HepG2 (cell line): Measurements from ENCODE around the gene C6orf58.

- RRBS, 2 experiments: no CpG with 5 or more reads among the region's 6 CpGs
CAGE:
- cytosol, long polyA minus RNA: no peak
- cytosol, long polyA plus RNA: no peak
- long polyA plus RNA: no peak
- nucleus, long polyA minus RNA: no peak
- nucleus, long polyA plus RNA: no peak
These were observed 12.1 kb upstream of the HDDC2 start for GRCh38 chr6:125313954-125314236.

DNA sequence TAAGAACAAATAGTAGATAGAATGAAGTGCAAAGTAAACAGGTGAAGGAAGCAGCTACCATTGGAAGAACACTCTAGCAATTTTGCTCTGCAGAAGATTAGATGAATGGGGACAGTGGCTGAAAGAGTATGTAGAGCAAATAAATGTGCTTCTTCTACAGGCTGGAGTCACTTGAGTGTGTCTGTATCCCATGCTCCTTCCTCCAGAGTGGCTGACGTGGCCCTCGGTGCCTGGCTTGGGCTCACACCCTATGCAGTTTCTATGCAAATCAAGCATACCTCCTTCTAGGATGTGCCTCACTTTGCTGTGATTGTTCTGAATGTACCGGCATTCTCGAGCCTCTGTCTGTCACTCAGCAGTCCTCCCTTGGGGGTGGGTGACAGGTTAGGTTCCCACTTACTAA lies 55.0 kb upstream of the HDDC2 start:
- RRBS, 2 experiments: no CpG with 5 or more reads among the region's 4 CpGs
CAGE:
- cytosol, long polyA minus RNA: no peak
- cytosol, long polyA plus RNA: no peak
- long polyA plus RNA: no peak
- nucleus, long polyA minus RNA: no peak
- nucleus, long polyA plus RNA: no peak

DNA sequence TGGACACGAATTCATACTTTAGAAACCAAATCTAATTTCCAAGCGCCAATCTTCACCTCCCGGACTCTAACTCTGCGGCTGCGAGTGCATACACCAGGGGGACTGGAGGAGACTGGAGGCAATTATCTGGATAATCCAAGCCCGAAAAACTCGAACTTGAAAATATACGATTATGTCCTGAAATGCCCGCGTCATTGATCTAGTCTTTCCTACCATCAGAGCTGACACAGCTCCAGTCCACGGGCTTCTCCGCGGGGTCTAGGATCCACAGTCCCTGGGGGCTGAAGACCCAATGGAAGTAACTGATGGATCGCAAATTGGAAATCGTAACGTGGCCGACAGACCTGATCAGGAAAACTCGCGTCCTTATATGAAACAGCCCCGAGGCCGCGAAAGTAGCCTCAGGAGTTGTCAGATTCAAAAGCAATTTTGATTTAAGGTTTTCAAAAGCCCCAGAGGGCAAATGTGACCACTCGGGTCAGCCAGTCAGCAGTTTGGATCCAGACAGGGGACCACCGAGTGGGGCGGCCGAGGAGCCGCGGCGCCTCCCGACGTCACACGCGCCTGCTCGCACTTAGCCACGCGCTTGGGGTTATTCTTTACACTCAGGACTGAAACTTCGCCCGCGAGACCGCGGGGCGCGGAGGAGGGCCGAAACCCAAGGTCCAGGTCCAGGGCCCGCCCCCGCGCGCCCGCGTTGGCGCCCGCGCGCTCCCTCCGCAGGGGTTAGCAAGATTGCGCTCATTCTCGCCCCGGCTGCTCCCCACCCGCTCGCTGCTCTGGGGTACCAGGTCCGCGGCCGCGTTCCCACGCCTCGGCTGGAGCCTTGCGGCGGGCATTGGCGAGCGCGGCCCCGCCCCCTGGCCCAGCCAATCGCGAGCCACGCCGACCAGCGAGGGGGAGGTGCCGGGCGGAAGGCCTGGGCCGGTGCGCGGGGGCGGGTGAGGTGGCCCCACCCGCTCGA lies 535 bp upstream of the HEY2 start:
- RRBS, 2 experiments: 2% methylated on average over 6 of the region's 85 CpGs
CAGE:
- cytosol, long polyA minus RNA: no peak
- cytosol, long polyA plus RNA: no peak
- long polyA plus RNA: no peak
- nucleus, long polyA minus RNA: no peak
- nucleus, long polyA plus RNA: no peak

- RRBS, 2 experiments: no CpG with 5 or more reads among the region's 2 CpGs
CAGE:
- cytosol, long polyA minus RNA: no peak
- cytosol, long polyA plus RNA: no peak
- long polyA plus RNA: no peak
- nucleus, long polyA minus RNA: no peak
- nucleus, long polyA plus RNA: no peak
These were observed 14.8 kb downstream of the HEY2 start for GRCh38 chr6:125764195-125764695.

DNA sequence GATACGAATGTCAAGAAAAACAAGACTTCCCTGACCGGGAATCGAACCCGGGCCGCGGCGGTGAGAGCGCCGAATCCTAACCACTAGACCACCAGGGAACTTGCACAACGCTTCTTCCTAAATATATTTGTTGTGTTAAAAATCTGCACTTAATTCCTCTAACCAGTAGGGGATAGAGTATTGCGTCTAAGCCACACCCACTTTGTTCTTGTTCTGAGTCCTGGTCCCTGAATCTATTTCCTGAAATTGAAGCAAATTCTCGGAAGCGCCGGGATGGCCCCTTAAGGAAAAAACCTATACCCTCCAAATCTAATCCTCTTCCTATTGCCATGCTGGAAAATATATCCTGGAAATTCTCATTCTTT lies 10.6 kb upstream of the NCOA7 start:
- RRBS, 2 experiments: no CpG with 5 or more reads among the region's 14 CpGs
CAGE:
- cytosol, long polyA minus RNA: no peak
- cytosol, long polyA plus RNA: no peak
- long polyA plus RNA: no peak
- nucleus, long polyA minus RNA: no peak
- nucleus, long polyA plus RNA: no peak

- RRBS, 2 experiments: no CpG with 5 or more reads among the region's 8 CpGs
CAGE:
- cytosol, long polyA minus RNA: no peak
- cytosol, long polyA plus RNA: no peak
- long polyA plus RNA: no peak
- nucleus, long polyA minus RNA: no peak
- nucleus, long polyA plus RNA: no peak
These were observed 860 bp downstream of the NCOA7 start for GRCh38 chr6:125791531-125792109.

- RRBS, 2 experiments: no CpG with 5 or more reads among the region's 4 CpGs
CAGE:
- cytosol, long polyA minus RNA: no peak
- cytosol, long polyA plus RNA: no peak
- long polyA plus RNA: no peak
- nucleus, long polyA minus RNA: no peak
- nucleus, long polyA plus RNA: no peak
These were observed 24.3 kb downstream of the NCOA7 start for GRCh38 chr6:125814918-125815604.

GRCh38 chr6:125821666-125822494 lies 31.1 kb downstream of the NCOA7 start:
- RRBS, 2 experiments: no CpG with 5 or more reads among the region's 4 CpGs
CAGE:
- cytosol, long polyA minus RNA: no peak
- cytosol, long polyA plus RNA: no peak
- long polyA plus RNA: no peak
- nucleus, long polyA minus RNA: no peak
- nucleus, long polyA plus RNA: no peak

GRCh38 chr6:125899544-125900418 lies 56.8 kb upstream of the HINT3 start:
- RRBS, 2 experiments: no CpG with 5 or more reads among the region's 6 CpGs
CAGE:
- cytosol, long polyA minus RNA: no peak
- cytosol, long polyA plus RNA: no peak
- long polyA plus RNA: start-site peak on the plus strand at chr6:125899880-125899917, 26 and 28 reads in 2 replicates
- nucleus, long polyA minus RNA: start-site peak on the plus strand at chr6:125900162-125900258, 29 reads
- nucleus, long polyA plus RNA: no peak

DNA sequence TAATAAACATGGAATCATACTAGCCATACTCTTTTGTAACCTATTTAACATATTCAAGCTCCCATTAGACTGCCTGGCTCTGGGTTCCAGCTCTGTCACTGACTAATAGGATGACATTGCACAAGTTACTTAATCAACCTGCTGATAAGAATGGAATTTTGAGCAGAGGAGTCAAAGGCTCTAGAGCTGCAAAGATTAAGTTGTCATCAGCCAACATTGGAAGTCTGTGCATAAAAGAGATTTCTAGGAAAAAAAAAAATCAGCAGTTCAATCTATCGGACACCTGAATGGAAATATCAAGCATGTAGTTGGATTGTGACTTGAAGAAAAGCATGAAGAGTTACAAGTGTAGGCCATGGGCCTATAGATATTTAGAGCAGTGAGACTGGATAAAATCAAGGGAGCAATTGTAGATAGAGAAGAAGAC lies 11.1 kb upstream of the HINT3 start:
- RRBS, 2 experiments: no CpG with 5 or more reads among the region's 1 CpG
CAGE:
- cytosol, long polyA minus RNA: no peak
- cytosol, long polyA plus RNA: no peak
- long polyA plus RNA: no peak
- nucleus, long polyA minus RNA: no peak
- nucleus, long polyA plus RNA: no peak

DNA sequence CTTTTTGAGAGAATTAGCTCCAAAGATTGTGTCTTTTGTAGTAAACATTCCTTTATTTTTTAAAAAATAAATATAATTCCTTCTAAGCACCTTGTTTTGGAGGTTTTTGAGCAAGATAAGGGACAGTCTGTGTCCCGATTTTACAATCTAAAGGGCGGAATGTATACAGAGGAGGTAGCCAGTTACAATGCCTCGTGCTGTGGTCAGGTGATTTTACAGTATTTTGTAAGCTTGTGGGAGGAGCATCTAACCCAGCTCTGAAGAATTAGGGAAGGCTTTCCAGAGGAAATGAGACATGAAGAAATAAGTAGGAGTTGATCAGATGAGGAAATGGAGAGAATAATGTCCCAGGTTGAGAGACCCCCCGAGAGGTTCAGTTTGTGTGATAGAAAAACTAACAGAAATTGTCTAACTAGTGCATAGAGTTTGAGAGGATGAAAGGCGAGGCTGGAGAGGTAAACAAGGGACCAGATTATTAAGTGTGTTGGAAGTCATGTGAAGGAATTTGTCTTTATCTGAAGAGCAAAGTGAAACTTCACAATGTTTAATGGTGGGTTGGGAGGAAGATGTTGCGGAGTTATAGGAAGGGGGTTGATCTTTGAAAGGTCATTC lies 1.4 kb downstream of the HINT3 start:
- RRBS, 2 experiments: no CpG with 5 or more reads among the region's 6 CpGs
CAGE:
- cytosol, long polyA minus RNA: no peak
- cytosol, long polyA plus RNA: no peak
- long polyA plus RNA: no peak
- nucleus, long polyA minus RNA: no peak
- nucleus, long polyA plus RNA: no peak

- RRBS, 2 experiments: 9% methylated on average over 4 of the region's 10 CpGs
CAGE:
- cytosol, long polyA minus RNA: no peak
- cytosol, long polyA plus RNA: no peak
- long polyA plus RNA: no peak
- nucleus, long polyA minus RNA: no peak
- nucleus, long polyA plus RNA: no peak
These were observed 1.3 kb upstream of the RSPO3 start for GRCh38 chr6:127117219-127117602.

- RRBS, 2 experiments: no CpG with 5 or more reads among the region's 3 CpGs
CAGE:
- cytosol, long polyA minus RNA: no peak
- cytosol, long polyA plus RNA: no peak
- long polyA plus RNA: no peak
- nucleus, long polyA minus RNA: no peak
- nucleus, long polyA plus RNA: no peak
These were observed at the start of gene C6orf58 for GRCh38 chr6:127577041-127577561. C6orf58 (plus strand) TSS chr6:127577174.

- RRBS, 2 experiments: no CpG with 5 or more reads among the region's 6 CpGs
CAGE:
- cytosol, long polyA minus RNA: no peak
- cytosol, long polyA plus RNA: no peak
- long polyA plus RNA: no peak
- nucleus, long polyA minus RNA: no peak
- nucleus, long polyA plus RNA: no peak
These were observed 33.7 kb upstream of the THEMIS start for GRCh38 chr6:127934473-127935010.

DNA sequence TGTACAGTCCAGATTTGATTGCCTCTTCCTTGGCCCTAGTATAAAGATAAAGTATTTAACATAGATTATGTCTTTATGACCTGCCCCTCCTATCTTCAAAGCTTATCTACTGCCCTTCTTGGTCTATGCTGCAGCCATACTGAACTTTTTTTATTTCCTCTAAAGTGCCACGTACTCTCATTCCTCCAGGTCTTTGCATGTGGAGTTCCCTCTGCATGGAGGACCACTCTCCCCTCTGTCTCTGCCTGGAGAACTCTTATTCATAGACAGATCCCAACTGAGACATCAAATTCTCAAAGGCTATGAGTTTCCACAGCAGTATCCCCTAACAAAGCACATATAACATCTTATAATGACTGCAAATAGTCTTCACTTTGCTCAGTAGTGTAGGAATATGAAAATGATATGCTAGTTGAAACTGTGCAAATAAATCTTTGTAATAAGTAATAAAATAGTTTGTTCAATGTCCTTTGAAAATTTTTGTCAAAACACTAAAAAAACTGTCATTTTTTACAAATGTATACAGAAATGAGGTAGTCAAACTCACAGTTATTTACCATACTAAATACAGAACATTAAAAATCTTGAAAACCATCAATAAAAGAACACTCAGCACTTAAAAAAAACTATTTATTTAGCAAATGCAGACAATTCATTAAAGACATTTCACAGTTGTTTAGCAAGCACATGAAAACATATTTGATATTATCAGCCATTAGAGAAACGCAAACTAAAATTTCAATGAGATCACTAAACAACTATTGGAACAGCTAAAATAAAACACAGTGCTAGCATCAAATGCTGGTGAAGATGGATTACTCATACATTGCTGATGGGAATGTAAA lies 167.7 kb downstream of the PTPRK start:
- RRBS, 2 experiments: no CpG with 5 or more reads among the region's 2 CpGs
CAGE:
- cytosol, long polyA minus RNA: no peak
- cytosol, long polyA plus RNA: no peak
- long polyA plus RNA: no peak
- nucleus, long polyA minus RNA: start-site peak on the minus strand centred at position 463 of the sequence, 29 bp wide, 44 reads; start-site peak on the minus strand centred at position 584 of the sequence, 83 bp wide, 104 reads; start-site peak on the minus strand centred at position 720 of the sequence, 49 bp wide, 25 reads
- nucleus, long polyA plus RNA: no peak

GRCh38 chr6:128480099-128480781 lies 40.2 kb downstream of the PTPRK start:
- RRBS, 2 experiments: no CpG with 5 or more reads among the region's 5 CpGs
CAGE:
- cytosol, long polyA minus RNA: no peak
- cytosol, long polyA plus RNA: no peak
- long polyA plus RNA: start-site peak on the minus strand at chr6:128480322-128480668, 16 and 13 reads in 2 replicates
- nucleus, long polyA minus RNA: no peak
- nucleus, long polyA plus RNA: start-site peak on the minus strand at chr6:128480435-128480621, 25 and 17 reads in 2 replicates

- RRBS, 2 experiments: no CpG with 5 or more reads among the region's 11 CpGs
CAGE:
- cytosol, long polyA minus RNA: no peak
- cytosol, long polyA plus RNA: no peak
- long polyA plus RNA: no peak
- nucleus, long polyA minus RNA: start-site peak on the minus strand at chr6:128518444-128518614, 144 reads
- nucleus, long polyA plus RNA: no peak
These were observed 2.0 kb downstream of the PTPRK start for GRCh38 chr6:128518299-128518971.

- RRBS, 2 experiments: no CpG with 5 or more reads among the region's 6 CpGs
CAGE:
- cytosol, long polyA minus RNA: no peak
- cytosol, long polyA plus RNA: no peak
- long polyA plus RNA: no peak
- nucleus, long polyA minus RNA: no peak
- nucleus, long polyA plus RNA: no peak
These were observed 34.6 kb upstream of the LAMA2 start for GRCh38 chr6:128848247-128848872.

GRCh38 chr6:128929238-128929726 lies 46.3 kb downstream of the LAMA2 start:
- RRBS, 2 experiments: no CpG with 5 or more reads among the region's 16 CpGs
CAGE:
- cytosol, long polyA minus RNA: no peak
- cytosol, long polyA plus RNA: no peak
- long polyA plus RNA: no peak
- nucleus, long polyA minus RNA: no peak
- nucleus, long polyA plus RNA: no peak

- RRBS, 2 experiments: no CpG with 5 or more reads among the region's 1 CpG
CAGE:
- cytosol, long polyA minus RNA: no peak
- cytosol, long polyA plus RNA: no peak
- long polyA plus RNA: no peak
- nucleus, long polyA minus RNA: no peak
- nucleus, long polyA plus RNA: no peak
These were observed 237.9 kb downstream of the LAMA2 start for GRCh38 chr6:129120870-129121140.